Glomerular endothelial cell (primary cell): ENCODE data around the genes SYNGR4, GRWD1, KCNJ14, SPACA4 and RASIP1.

GRCh38 chr19:48153761-48154460 lies 16.2 kb downstream of the LIG1 start:
- RAMPAGE, long total RNA = start-site peak on the minus strand at chr19:48154045-48154110, 24 and 45 reads in 2 replicates

- RAMPAGE, long total RNA = no peak
These were observed 518 bp downstream of the EMP3 start for GRCh38 chr19:48325735-48326405.

DNA sequence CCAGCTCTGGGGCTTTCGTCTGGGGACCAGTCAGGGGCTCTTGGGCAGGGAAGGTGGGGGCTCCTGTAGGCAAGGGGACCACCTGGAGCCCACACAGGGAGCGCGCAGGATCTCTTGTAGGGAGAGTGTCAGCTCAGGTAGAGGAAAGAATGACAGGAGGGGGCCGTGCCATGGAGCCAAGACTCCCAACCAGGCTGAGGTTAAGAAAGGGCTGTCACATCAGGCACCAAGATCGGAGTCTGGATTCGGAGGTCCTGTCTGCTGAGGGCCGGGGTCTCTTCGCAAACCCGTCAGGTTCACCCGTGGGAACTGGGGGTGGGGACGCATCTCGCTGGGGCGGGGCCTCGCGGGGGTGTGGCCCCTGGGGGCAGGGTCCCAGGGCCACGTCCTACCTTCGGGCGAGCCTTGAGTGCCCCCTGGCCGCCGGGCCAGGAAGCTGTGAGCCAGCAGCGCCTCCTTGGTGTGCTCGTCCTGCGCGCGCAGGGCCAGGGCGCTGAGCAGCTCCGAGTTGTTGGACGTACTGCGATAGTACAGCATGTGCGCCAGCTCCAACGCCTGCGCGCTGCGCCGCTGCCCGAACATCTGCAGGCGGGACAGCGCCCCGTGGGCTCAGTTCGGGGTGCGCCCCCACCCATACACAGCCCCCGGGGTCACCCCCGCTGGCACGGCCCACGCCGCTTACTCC lies 8.4 kb downstream of the EMP3 start:
- RAMPAGE, long total RNA = no peak

- RAMPAGE, long total RNA = no peak
These were observed 565 bp downstream of the TMEM143 start for GRCh38 chr19:48362990-48363759.

GRCh38 chr19:48363760-48364714 lies at the start of gene SYNGR4:
SYNGR4 (plus strand) TSS chr19:48364367.
- RAMPAGE, long total RNA = no peak

DNA sequence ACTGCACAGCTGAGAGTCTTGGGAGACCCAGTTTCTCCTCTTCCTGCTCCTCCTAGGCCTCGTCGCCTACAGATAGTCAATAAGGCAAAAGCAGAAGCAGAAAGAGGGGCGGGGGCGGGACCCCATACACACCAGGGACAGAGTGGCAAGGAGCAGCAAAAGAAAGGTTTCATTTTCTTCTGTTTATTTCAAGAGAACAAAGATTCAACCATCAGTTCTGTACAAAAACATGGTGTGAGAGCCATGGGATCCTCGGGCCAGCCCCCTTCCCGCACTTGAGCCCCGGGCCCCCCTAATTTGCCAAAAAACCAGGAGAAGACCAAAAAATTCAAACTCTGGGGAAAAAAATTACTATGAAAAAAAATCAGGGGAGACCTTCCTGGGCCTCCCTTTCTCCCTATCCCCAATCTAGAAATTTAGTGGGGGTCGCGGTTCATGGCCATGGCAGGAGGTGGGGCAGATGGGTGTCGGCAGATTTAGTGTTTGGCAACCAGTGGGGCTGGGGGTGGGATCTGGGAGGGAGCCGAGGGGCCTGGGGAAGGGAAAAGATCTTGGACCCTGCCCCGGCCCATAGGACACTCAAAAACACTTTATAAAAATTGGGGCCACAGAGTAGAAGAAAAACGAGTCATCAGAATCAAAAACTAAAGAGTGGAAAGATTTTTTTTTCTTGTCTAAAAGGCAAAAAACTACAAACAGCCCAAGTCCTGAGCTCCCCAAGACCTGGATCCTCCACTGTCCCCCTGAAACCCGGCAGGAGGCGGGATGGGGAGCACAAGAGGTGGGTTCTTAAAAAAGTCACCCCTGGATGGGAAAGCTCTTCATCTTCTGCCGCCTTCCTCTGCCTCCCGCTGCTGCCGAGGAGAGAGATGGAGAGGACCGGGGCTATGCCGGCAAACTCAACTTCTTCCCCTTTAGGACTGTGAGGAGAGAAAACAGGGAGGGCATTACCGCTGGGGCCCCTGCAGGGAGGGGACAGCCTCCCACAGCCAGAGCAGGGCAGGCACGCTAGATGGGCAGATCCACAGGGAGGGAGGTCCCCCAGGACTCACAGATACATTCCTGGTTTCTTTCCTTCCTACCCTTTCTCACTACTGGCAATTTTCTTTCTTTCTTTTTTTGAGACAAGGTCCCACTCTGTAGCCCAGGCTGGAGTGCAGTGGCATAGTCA lies 8.6 kb downstream of the KDELR1 start:
- RAMPAGE, long total RNA = no peak

DNA sequence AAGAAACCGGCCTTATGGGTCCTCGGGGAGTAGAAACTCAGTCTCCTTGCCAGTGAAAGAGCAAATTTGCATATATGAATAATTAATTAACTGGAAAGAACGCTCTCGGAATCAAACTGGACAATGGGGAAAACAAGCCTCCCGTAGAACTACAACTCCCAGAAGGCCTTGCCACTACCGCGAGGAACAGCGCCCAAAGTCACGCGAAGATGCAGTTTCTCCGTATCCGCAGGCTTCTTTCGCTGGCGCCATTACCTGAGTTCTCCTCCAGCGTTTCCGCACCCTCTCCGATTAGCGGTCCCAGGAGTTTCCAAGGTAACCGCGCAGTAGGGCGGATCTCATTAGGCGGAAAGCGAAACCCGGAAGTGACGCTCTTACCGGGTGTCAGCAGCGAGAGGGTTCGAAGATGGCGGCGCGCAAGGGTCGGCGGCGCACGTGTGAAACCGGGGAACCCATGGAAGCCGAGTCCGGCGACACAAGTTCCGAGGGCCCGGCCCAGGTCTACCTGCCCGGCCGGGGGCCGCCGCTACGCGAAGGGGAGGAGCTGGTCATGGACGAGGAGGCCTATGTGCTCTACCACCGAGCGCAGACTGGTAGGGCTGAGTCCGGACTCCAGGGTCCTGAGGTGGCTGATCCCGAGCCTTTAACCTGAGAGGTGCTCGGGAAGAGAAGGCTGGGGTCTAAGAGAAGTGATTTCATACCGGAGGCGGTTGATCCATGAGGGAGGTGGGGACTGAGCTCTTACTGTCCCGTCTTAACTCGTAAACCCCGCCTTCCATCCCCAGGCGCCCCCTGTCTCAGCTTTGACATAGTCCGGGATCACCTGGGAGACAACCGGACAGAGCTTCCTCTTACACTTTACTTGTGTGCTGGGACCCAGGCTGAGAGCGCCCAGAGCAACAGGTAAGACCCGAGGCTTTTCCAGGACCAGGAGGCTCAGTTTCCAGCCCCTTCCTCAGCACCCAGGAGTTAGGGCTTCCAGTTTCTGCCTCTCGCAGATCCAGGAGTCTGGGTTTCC lies at the start of gene GRWD1:
Gene GRWD1, plus strand, starts transcription at position 384 of the 1,018 bp plus-strand sequence.
- RAMPAGE, long total RNA = start-site peak on the plus strand centred at position 242 of the sequence, 80 bp wide, 103 and 112 reads in 2 replicates; start-site peak on the plus strand centred at position 391 of the sequence, 31 bp wide, 1,667 and 1,935 reads in 2 replicates

DNA sequence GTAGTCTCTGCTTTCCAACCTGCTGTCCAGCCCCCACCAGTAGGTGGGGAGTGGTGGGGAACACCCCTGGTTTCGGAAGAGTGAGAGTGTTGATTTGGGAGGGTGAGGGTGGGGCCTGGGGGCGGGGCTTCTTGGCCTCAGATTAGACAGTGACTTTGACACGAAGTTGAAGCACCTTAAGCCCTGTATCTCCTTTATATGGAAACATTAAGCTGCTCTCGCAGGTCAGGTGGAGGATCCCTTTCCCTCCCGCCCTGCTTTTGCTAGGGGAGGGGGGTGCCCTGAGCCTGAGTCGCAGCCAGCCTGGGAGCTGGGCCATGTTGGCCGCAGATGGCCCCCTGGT lies at the start of gene KCNJ14:
Gene KCNJ14, plus strand, starts transcription at position 290 of the 343 bp plus-strand sequence.
- RAMPAGE, long total RNA = no peak

GRCh38 chr19:48513314-48514352 lies 2.0 kb upstream of the LMTK3 start:
- RAMPAGE, long total RNA = no peak

GRCh38 chr19:48606323-48607412 lies at the start of gene SPACA4:
SPACA4 (plus strand) TSS chr19:48606742.
- RAMPAGE, long total RNA = no peak

GRCh38 chr19:48612897-48613504 lies 1.9 kb downstream of the FAM83E start:
- RAMPAGE, long total RNA = no peak

GRCh38 chr19:48623695-48624545 lies 4.6 kb downstream of the SPHK2 start:
- RAMPAGE, long total RNA = no peak

DNA sequence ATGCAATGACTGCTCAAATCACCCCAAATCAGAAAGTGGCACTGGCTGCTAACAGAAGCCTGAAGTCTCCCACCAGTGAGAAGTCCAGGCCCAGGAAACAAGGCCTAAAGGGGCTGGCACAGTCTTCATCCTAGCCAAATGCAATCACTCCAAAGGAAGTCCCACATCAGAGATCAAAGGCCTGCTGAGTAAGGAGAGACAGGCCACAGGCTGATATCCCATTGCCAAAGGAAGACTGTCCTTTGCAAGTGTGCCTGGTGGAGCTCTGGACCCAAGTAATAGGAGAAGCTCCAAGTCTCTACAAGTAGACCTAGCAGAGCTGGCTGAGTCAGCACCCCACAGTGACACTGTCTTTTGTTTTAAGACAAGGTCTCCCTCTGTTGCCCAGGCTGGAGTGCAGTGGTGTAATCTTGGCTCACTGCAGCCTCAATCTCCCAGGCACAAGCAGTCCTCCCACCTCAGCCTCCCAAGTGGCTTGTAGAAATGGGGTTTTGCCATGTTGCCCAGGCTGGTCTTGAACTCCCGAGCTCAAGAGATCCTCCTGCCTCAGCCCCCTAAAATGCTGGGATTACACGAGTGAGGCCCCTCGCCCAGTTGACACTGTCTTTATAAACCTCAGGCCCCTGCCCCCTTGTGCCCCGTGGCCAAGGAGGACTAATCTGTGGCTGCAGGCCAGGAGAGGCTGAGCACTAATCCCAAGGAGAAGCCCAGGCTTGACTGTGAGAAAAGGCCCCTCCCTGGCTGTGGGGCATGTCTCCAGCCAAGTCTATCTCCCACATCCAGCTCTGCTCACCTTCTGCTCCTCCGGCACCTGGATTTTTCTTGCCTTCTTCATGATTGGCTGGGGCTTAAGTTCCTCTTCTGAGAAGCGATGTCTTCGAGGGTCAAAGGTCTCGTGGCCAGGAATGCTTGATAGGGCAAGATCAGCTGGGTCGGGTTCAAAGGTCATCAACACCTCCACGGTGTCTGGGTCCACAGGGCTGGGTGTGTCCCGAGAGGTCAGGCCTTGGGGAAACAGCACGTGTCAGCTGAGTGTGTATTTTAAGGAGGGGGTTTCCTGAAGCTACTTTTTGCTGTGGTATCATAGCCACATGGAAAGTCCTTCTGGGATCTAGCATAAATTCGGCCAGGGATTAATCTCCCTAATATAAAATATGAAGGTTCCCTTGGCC lies 4.1 kb downstream of the DBP start:
- RAMPAGE, long total RNA = no peak

DNA sequence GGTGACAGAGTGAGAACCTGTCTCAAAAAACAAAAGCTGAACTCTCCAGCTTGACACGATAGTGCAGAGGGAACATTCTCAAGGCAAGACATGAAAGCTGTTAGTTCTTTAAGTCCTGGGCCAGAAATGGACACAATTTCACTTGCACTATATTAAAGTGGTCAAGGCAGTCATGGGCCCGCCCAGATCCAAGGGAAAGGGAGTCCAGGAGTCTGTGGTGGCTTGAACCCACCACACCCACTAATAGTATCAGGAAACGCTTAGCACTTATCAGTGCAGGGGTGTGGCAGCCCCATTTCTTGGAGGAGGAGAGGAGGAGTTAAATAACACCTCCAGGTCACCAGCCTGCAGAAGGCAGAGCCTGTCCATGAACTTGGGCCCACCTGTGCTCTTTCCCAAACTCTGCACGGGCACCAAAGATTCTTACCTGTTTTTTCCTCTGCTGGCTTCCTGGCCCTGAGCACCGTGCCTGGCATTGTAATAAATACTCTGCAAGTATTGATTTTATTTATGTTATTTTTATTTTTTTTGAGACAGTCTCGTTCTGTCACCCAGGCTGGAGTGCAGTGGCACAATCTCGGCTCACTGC lies 5.4 kb upstream of the NTN5 start:
- RAMPAGE, long total RNA = no peak

GRCh38 chr19:48696132-48697191 lies 691 bp downstream of the FUT2 start:
- RAMPAGE, long total RNA = no peak

DNA sequence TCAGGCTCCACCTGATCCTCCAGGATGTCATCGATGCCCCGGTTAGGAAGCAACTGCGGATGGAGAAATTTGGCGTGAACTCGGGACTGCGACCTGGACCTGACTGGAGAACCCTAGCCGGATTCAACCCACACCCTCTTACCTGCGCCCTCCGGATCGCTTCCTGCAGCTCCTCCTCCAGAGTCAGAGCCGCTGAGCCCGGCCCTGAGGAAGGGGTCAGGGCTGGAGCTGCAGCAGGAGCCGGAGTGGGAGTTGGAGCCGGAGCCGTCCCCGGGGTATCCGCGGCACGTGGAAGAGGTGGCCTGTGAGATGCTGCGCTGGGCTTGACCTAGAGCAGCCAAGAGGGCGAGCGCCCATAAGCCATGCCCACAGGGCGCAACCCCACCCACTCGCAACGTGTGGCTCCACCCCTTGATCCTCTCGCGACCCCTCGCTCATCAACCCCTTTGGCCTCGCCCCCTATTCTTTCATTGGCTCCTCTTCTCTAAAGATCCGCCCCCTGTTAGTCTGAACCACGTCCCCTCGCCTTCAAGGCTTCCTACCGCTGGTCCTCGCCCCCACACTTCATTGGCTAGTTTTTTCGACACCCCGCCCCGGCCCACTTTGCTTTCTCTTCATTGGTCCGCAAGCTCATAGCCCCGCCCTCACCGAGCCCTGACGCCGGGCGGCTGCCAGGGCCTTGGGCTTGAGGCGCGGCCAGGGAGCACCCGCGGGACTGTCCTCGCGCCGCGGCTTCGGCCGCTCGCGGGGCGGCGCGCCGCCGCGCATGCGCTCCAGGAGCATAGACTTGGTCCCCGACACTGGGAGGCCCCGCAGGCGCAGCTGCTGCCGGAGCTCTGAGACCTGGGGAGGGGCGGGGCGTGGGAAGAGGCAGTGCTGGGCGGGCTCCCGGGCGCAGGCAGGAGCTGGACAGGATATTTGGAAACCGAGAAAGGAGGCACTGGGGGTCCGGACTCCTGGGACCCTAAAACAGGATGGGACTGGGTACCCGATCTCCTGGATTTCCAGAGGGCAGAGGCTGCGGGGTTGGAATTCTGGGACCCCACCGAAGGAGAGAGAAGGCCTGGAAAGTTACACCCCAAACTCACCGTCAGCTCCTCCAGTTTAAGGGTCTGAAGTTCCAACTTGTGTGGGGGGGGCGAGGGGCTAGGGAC lies 5.4 kb downstream of the MAMSTR start:
- RAMPAGE, long total RNA = no peak

DNA sequence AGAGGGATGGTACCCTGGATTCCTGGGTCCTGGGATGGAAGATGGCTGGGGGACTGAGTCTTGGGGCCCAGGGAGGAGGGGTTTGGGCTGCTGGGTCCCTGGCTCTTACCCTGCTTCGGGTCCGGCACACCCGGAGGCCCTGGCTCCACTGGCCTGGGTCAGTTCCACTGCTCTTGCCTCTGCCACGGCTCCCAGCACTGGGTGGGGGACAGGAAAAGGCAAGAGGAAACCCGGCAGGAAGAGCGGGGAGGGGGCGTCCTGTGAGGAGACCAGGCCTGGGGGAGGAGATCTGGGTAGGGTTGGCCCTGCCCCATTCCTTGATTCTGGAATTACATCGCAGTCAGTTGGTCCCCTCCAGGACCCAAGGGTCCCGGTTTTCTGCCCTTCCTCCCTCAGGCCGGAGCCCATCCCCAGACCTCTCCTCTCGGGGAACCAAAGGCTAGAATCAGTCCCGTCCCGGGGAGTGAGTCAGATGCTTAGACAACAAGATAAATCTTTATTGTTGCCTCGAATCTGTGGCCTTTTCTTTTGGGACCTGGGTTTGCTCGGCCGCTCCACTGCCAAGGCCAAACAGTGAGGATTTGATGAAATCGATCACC lies at the start of gene RASIP1:
Gene RASIP1, minus strand, starts transcription at position 199 of the 599 bp plus-strand sequence.
- RAMPAGE, long total RNA = no peak

DNA sequence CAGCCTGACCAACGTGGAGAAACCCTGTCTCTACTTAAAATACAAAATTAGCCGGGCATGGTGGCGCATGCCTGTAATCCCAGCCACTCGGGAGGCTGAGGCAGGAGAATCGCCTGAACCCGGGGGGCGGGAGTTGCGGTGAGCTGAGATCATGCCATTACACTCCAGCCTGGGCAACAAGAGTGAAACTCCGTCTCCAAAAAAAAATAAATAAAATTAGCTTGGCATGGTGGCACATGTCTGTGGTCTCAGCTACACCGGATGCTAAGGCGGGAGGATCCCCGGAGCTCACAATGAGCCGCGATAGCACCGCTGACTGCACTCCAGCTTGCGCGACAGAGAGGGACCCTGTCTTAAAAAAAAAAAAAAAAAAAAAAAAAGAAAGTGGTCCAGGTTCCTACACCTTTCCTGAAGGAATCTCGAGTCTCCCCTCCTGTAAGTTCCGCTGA lies 662 bp downstream of the FUT1 start:
- RAMPAGE, long total RNA = no peak

- RAMPAGE, long total RNA = no peak
These were observed 4.1 kb downstream of the BCAT2 start for GRCh38 chr19:48806332-48807589.

GRCh38 chr19:48878290-48879530 lies 6.5 kb downstream of the PPP1R15A start:
- RAMPAGE, long total RNA = no peak